Duodenum (tissue), 1 donor: ENCODE measurements around a stretch of chr5.

GRCh38 chr5:59087801-59088379 lies 505.0 kb downstream of the RAB3C start:
- PRO-cap, result no peak

DNA sequence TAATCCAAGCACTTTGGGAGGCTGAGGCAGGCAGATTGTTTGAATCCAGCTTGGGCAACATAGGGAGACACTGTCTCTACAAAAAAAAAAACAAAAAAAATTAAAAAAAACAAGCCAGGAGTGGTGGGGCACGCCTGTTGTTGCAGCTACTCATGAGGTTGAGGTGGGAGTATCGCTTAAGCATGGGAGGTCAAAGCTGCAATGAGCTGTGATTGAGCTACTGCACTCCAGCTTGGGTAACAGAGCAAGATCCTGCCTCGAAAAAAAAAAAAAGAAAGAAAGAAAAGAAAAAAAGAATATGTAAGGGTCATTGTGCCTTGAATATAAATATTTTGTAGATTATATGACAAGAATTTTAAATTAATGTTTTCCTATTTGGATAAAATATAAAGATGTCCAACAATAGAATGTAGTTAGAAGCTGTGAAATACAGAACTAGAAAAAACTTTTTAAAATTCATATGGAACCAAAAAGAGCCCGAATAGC lies 643.2 kb downstream of the PDE4D start:
- PRO-cap, result no peak

DNA sequence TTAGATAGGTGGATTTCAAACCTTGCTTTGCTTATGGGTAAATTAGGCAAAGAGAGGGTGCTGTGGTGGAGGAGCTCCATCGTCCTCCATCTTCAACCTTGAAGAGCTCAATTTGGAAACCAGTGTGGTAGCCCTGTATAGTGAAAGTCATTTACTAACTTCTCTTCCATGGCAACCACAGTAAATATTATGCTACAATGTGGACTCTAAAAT lies 276.5 kb downstream of the PDE4D start:
- PRO-cap, result no peak

DNA sequence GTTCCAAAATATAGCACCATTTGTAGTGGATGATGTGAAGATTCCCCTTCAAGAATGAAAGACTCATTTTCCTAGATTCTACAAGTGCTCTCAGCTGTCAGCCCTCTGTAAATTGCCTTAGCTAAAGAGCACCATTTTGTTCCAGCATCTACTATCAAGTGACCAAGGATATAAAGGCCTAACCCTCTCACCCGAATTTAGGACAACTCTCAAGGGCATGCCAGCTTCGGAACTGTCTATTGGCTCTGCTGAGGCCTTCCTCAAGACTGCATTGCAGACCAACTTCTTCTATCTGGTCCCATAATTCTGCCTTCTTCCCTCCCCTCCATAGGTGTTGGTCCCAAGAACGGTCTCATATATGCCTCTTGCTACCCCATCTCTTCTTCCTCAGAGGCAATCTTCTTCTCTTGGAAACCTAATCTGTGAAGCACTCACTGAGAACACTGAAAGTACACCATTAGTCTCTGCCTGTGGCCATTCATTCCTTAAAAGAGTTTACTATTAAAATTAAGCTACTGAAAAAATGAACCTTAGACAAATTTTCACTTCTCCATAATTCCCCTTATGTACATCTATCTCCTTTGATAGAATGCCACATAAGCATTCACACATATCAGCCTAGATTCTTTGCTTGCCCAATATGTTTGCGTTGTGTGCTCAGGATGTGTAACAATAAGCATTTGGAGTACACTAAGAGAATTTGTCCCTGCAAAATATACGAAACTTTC lies 241.5 kb downstream of the PDE4D start:
- PRO-cap, result no peak

GRCh38 chr5:59745253-59746134 lies 148.0 kb downstream of the PDE4D start:
- PRO-cap, result no peak

DNA sequence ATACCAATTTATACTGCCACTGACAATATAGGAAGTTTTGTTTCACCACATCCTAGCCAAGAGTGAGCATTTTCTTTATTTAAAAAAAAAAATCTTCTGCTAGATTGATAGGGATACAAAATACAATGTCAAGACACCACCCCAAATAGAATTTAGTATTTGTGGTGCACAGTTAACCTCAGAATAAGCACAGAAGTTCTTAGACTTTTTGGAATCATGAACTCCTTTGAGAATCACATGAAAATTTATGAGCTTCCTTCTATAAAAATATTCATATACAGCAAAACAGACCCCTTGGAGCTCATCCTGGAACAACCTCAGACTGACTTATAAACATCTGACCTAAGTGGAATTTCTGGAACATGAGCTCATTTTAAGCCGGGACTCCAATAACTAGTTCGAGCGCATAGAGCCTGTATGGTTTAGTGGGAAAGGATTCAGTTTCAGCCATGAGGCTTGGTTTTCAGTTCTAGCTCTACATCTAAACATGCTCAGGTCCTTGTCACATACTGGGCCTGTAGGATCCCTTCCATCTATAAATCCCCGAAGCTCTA lies 192.3 kb downstream of the DEPDC1B start:
- PRO-cap, result no peak

DNA sequence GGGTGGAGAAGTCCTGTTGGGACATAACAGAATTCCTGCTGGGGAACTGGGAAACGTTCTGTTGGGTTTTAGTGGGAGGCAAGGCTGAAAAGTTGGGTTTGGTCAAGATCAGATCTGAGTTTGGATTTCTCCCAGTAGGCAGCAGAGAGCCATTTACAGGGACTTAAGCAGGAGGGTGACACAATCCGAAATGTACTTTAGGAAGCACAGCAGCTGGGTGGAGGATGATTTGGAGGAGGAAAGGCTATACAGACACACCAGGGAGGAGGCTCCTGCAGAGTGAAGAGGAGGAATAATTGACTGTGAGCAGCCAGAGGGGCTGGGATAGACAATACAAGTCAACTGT lies 3.1 kb upstream of the ZSWIM6 start:
- PRO-cap, result unidirectional peak, plus-strand start at position 224 of the sequence

DNA sequence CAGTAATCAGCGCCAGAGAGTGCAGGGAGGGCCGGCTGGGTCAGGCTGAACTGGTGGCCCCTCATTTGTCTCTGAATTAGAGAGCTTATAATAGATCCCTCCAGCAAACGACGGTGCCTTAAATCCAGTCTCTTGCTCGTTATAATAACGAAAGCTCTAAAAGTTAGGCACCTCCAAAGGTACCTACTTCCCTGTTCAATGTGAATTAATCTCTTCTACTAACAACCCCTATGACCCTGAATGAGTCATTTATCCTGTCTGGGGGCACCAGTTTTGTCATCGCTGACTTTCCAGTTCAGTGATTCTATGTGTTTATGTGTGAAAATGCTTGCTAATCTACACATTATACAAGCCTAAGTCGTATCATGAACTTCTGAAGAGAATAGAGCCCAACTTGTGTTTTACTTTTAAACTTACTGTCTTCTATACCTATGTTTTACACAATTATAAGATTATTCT lies 2.3 kb upstream of the ZSWIM6 start:
- PRO-cap, result no peak

DNA sequence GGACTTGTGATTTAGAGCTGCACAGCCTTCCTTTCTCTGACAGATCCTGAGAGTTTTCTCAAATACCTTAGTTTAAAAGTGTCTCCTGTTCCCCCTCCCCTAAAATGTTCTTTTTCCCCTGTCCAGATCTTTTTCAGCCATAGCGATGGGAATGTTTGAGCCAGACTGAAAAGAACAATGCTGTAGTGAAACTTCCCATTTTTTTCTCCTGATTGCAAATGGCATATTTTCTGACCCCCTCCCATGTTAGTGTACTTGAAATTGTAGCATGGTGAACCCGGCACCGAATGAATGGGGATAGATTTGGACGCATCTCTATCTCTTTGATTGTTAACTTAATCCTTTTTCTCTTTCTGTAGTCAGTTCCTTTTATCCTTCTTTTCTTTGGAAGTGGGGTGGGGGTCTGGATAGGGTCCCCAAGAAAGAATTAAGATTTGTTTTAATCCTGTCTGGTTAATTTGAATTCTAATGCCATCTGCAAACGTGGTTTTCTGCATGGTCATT lies 2.1 kb downstream of the ZSWIM6 start:
- PRO-cap, result no peak

DNA sequence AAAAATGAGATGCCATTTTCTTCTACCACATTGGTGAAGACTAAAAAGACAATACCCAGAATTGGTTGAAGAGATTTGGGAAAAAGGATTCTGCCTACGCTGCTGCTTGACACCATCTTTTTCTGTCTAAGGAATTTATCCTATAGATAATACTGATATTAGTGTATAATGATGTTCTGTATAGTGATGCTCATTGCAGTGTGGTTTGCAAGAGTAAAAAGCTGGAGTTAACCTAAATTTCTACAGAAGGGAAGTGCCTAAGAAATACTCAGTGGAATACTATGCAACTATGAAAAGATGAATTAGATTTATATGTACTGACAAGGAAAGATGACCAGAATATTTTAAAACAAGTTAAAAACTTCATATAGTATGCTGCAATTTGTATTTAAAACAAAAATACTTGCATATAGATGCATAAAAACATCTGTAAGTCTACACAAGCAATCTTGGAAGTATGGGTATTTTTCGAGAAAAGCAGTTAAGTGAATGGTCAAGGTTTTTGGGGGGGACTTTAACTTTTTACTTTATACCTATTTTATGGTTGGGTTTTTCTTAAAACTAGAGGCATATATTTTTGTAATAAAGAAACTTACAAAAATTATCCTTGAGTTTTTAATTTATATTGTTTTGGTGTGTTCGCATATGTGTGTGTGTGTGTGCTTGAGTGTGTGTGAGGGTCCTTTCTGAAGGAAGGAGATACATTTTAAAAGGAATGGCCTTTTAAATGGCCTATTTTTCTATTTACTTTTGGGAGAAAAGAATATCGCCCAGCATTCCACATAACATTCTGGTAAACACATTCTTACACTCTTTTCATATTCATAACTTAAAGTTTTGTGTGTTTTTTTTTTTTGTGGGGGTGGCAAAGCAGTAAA lies 5.5 kb downstream of the ZSWIM6 start:
- PRO-cap, result no peak

- PRO-cap, result no peak
Observed at GRCh38 chr5:61338779-61339548, 6.9 kb downstream of the ZSWIM6 start.

DNA sequence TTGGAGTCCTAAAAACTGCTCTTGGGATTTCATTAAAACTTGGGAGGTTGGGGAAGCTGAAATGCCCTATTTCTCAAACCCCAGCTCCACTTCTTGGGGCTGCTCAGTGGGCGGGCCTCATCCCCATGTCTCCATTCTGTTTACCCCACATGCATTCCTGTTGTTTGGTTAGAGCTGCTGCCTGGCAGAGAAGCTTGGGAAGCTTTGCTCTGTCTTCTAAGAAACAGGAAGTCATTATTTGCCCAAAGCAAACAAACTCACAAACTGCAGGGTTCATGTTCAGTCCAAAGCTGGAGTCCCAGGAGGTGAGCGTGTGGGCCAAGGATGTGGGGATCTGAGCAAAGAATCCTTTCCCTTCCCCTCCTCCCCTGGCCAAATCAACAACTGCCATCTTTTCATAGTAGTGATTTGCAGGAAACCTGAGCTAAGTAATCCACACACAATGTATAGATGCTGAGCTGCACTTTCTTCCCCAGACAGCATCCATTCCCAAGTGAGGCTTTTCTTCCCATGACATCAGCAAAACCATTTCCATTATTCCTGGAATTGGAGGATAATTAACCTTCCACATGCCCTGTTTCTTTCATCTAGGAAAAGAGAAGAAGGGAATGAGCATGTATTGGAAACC lies 267.8 kb downstream of the ZSWIM6 start:
- PRO-cap, result no peak

DNA sequence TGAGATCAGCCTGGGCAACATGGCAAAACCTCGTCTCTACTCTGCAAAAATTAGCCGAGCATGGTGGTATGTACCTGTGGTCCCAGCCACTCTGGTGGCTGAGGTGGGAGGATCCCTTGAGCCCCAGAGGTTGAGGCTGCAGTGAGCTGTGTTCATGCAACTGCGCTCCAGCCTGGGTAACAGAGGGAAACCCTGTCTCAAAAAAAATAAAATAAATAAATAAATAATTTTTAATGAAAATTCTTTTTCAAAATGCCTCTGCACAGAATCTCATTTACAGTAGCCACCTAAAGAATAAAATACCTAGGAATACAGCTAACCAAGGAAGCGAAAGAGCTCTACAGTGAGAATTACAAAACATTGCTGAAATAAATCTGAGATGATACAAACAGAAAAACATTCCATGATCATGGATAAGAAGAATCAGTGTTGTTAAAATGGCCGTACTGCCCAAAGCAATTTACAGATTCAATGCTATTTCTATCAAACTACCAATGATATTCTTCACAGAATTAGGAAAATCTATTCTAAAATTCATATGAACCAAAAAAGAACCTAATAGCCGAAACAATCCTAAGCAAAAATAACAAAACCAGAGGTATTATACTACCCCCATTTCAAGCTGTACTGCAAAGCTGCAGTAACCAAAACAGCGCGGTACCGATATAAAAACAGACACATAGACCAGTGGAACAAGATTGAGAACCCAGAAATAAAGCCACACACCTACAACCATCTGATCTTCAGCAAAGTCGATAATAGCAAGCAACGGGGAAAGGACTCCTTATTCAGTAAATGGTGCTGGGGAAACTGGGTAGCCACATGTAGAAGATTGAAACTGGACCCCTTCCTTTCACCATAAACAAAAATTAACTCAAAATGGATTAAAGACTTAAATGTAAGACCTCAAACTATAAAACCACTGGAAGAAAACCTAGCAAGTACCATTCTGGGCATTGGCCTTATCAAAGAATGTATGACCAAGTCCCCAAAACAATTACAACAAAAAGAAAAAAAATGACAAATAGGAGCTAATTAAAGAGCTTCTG lies 18.2 kb downstream of the KIF2A start:
- PRO-cap, result no peak

DNA sequence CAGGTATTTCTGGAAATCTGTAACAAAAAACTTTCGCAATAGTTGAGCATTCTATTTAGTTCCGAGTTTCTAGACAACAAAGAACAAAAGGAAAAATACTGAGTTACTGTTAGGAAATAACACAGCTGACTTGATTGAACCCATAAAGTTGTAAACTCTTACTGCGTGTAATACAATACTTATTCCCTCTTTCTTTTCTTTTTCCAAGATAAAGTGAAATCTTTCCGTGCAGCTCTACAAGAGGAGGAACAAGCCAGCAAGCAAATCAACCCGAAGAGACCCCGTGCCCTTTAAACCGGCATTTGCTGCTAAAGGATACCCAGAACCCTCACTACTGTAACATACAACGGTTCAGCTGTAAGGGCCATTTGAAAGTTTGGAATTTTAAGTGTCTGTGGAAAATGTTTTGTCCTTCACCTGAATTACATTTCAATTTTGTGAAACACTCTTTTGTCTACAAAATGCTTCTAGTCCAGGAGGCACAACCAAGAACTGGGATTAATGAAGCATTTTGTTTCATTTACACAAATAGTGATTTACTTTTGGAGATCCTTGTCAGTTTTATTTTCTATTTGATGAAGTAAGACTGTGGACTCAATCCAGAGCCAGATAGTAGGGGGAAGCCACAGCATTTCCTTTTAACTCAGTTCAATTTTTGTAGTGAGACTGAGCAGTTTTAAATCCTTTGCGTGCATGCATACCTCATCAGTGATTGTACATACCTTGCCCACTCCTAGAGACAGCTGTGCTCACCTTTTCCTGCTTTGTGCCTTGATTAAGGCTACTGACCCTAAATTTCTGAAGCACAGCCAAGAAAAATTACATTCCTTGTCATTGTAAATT lies 18.2 kb downstream of the DIMT1 start:
- PRO-cap, result no peak

GRCh38 chr5:63164565-63165474 lies 586.2 kb downstream of the LRRC70 start:
- PRO-cap, result no peak

- PRO-cap, result no peak
Observed at GRCh38 chr5:63242958-63243576, 664.4 kb downstream of the LRRC70 start.

DNA sequence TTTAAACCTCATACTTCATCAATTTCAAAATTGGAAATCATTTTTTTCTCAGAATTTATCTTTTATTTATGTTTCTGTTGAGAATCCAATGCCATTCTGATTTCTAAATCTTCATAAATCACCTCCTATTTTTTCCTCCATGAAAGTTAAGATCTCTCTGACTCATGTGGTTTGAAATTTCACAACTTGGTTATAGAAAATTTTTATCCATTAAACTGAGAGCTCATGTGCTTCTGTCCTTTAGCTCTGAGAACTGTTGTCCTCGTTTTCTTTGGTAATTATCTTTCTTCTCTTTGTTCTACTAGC lies 1.5 kb upstream of the RNF180 start:
- PRO-cap, result no peak

- PRO-cap, result no peak
Observed at GRCh38 chr5:64505633-64505866, 265 bp upstream of the RGS7BP start.

DNA sequence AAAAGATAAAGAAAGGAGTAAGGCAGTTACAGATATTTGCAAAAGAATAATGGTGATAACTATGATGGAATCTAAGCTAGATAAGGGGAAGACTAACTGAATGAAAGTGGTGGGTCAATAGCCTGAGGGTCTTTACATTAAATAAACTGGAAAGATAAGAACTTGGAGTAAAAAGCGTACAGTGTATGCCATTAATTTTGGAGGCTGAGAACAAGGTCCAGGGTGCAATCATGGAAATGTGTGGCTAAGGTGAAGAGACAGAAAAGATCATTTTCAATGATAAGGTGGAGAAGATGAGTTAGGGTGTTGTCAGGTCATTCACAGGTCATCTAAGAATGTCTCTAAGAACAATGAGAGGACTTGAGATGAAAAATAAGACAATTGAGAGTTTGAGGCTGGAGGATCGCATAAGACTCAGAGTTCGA lies 37.6 kb downstream of the SREK1IP1 start:
- PRO-cap, result no peak

DNA sequence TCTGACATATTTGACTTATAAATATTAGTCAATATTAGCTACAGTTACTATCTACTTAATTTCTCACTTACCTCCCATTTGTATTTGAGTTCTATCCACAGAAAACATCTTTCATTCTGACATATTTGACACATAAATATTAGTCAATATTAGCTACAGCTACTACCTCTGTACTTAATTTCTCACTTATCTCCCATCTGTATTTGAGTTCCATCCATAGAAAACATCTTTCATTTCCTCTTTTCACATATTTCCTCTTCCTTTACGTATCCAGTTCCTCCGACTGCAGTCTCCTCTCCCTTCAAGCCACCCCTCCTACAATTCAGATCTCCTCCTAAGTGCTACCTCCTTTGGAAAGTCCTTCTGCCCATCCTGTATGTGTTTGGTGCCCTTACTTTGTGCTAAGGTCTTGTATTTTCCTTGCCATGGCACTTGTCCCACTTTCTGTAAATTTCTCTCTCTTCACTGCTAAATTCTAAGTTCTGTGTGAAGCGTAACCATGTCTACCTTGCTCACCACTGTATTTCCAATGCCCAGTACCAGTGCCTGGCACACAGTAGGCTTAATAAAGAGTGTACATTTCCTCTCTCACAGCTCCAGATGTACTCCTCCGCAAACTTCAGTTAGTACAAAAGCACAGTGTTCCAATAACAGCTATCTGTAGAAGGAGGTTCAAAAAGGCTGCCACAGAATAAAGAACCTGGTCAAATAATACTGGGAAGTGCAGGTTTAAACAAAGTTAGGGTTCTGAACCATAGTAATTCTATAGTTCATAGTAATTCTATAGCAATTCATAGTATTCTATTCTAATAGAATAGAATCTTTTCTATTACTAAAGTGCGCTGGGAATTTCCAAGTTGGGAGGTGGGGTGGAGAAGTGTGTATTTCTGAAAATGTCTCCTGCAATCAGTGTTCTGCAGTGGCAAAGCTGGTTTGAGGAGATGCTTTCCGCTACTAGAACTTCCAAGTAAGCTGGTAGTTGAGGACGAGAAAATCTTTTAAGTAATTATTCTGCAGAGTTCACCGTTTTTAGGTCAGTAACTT lies 1.3 kb downstream of the SREK1IP1 start:
- PRO-cap, result no peak